ENCODE data around the gene ATP12A.

GRCh38 chr13:23599175-23599906 lies 29.1 kb downstream of the TNFRSF19 start:
- PRO-cap, 4 experiments: no peak in any of the 4 experiments
- RAMPAGE, long total RNA, 4 experiments: no peak in any of the 4 experiments

DNA sequence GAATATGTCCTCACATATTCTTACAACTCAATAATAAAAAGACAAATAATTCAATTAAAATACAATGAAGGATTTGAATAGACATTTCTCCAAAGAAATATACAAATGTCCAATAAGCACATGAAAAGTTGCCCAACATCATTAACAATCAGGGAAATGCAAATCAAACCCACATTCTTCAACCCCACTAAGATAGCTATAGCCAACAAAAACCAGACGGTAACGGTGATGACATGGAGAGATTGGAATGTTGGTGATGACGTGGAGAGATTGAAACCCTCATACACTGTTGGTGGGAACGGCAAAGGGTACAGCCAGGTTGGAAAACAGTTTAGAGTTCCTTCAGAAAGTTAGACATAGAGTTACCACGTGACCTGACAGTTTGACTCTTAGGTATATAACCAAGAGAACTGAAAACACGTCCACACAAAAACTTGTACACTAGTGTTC lies 48.1 kb downstream of the TNFRSF19 start:
- PRO-cap, 4 experiments: no peak in any of the 4 experiments
- RAMPAGE, long total RNA, 4 experiments: no peak in any of the 4 experiments

DNA sequence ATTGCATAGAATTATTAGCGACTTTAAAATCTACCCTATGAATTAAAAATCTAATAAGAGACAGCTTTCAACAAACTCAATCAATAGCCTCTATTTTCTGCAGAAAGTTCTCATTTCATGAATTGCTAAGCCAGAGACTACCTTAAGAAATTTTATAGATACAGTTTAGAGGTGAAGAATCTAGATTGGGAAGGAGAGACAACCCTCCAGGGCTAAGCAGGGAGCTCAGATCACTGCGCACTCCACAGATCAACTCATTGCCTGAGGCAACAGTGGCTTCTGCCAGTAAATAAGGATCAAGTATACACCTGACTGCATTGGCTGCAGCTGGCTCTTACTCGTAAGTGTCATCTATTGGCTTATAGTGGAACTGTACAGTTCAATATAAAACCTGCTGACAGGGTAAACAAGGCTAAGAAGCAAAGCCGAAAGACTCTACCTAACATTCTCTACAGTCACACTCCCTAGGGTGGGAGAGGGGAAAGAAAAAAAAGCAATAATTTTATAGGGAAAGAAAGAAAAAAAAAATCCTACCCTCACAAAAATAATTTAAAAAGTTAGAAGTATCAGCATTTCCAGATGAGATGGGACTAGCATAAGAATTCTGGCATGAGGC lies 26.1 kb upstream of the MIPEP start:
- PRO-cap, 4 experiments: no peak in any of the 4 experiments
- RAMPAGE, long total RNA, 4 experiments: no peak in any of the 4 experiments

DNA sequence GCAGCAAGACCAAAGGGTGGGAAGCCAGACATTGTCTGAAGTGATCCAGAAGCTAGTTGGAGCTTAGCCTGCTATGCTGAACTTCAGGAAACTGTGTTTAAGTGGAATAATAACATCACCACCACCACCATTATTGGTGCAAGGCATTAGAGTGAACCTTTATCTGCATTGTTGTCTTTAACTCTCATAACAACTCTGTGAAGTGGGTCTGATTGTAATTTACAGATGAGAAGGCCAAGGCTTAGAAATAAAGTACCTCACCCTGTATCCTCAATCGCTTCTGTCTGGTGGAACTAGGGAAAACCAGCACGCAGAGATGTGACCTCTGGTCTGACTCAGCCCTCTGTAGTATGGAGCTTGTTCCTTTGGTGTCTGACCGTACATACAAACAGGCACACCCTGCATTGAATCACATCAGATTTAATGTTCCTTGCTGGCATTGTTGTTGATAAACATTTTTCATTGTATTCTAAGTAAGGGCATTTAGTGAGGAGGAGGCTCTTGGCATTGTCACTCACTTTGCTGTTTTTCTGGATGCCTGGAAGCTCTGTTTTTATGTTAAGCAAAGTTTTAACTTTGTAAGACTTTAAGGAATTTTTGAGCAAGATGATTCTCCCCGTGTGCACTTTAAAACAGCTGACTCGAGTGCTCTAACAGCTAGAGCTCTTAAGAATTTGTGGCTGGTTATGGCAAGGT lies 89.1 kb upstream of the SPATA13 start:
- PRO-cap, 4 experiments: no peak in any of the 4 experiments
- RAMPAGE, long total RNA, 4 experiments: no peak in any of the 4 experiments

DNA sequence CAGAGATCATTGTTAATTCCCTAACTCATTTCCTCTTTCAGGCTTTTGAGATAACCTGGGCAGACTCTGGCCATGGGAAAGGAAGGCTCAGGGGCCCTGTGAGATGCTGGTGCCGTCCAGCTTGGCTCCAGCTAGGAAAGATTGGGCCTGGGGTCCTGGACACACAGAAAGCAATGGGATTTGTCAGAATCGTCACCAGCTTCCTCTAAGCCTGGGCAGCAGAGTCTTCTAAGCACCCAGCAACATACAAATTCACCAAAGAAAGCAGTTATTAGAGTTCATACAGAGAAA lies 36.7 kb upstream of the SPATA13 start:
- PRO-cap, 4 experiments: no peak in any of the 4 experiments
- RAMPAGE, long total RNA, 4 experiments: no peak in any of the 4 experiments

- PRO-cap, 4 experiments: no peak in any of the 4 experiments
- RAMPAGE, long total RNA, 4 experiments: no peak in any of the 4 experiments
Observed at GRCh38 chr13:24184415-24184842, 23.9 kb downstream of the SPATA13 start.

DNA sequence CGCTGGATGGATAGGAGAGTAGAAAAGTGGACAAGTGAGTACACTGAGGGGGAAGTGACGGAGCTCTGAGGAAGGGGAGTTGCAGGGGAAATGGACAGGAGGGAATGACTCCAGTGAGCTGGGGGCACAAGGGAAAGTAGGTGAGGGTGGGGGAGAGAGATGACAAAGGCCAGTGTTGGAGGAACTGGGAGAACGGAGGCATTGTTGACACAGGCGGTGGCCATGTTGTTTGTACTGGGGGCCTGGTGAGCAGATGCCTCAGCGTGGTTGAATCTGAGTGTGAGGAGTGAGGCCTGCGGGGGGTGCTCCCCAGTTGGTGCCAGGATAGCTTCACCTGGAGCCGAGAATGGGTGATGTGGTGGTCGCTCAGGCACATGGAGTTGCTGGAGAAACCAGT lies 32.6 kb downstream of the SPATA13 start:
- PRO-cap, 4 experiments: no peak in any of the 4 experiments
- RAMPAGE, long total RNA, 4 experiments: no peak in any of the 4 experiments

DNA sequence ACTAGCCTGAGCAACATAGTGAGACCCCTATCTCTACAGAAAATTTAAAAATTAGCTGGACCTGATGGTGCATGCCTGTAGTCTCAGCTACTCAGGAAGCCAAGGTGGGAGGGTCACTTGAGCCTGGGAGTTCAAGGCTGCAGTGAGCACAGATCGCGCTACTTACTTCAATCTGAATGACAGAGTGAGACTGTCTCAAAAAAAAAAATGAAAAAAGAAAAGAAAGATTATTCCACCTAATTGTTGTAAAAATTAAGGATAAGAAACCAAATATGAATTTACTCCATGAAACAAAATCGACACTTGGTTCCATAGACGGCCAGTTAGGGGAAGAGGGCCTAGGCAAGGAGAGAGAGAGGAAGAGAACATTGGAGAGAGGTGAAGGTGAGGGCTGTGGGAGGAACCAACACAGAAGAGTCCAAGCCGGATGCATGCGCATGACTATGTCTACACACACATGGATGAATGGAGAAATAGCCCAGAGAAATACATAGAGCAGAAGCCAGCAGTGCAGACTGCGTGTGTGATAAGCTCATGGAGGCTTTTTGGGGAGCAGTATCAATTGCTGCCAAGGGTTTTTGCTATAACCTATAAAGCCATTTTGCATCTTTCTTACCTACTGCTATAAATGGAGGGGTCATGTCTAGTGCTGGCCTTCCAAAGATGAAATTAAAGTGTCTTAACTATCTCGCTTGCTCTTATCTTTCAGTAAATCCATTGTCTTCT lies 67.4 kb upstream of the C1QTNF9 start:
- PRO-cap, 4 experiments: peak in 2 of 4 experiments; most common plus-strand start position 493 of the sequence (in 1); most common minus-strand start position 354 of the sequence (in 2)
- RAMPAGE, long total RNA, 4 experiments: no peak in any of the 4 experiments

DNA sequence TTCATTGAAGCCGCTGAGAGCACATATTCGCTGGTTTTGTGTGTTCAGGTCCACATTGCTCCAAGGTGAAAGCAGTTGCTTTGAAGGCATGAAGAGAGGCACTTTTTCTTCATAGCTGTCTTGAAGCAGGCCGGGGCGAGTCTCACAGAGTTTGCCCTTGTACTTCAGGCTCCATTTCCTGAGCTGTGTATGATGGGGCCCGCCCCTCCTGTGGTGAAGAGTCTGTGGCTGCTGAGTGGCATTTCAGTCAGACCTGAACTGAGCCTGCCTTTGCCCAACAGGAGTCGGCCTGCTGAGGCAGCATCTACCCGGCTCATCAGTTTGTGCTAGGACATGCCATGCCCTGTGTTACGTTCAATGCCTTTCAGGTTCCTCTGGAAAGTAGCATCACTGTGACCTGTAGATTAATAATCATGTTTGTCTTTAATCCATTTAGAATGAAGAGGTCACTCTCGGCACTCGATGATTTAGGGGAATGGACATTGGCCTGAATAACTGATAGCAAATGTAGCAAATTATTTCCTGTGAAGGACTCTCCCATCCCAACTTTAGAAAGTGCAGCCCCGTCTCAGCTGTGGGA lies 44.3 kb upstream of the C1QTNF9 start:
- PRO-cap, 4 experiments: peak in 4 of 4 experiments; most common plus-strand start position 246 of the sequence (in 3); most common minus-strand start position 144 of the sequence (in 3)
- RAMPAGE, long total RNA, 4 experiments: no peak in any of the 4 experiments

- PRO-cap, 4 experiments: peak in 3 of 4 experiments; most common plus-strand start chr13:24281796 (in 3)
- RAMPAGE, long total RNA, 4 experiments: no peak in any of the 4 experiments
Observed at GRCh38 chr13:24281468-24282071, 27.8 kb upstream of the C1QTNF9 start.

GRCh38 chr13:24282082-24282308 lies 27.4 kb upstream of the C1QTNF9 start:
- PRO-cap, 4 experiments: no peak in any of the 4 experiments
- RAMPAGE, long total RNA, 4 experiments: no peak in any of the 4 experiments

DNA sequence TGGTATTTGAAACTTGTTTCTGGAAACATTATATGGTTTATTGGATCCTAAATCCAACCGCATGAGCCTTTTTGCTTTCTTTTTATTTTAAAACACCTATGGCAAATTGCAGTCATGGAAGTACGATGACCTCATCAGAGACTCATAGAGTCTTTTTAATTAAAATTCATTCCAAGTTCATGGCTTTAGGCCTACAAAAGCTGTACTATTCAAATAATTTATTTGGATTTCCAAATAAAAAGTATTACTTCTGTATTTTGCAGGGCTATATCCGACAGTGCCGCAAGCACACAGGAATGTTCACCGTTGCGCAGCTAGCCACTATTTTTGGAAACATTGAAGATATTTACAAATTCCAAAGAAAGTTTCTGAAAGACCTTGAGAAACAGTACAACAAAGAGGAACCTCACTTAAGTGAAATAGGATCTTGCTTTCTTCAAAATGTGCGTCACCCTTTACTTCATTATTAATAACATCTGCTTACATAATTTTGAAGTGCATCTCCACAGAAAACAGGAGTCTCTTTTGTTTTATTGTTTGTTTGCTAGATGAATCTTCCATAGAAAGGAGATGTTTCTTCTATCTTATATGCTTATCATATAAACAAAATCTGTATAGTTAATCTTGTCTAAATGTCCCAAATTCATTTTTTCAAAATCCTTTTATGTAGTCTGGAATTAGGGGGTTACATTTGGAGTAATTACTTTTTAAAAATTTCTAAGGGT lies 20.5 kb upstream of the C1QTNF9 start:
- PRO-cap, 4 experiments: no peak in any of the 4 experiments
- RAMPAGE, long total RNA, 4 experiments: no peak in any of the 4 experiments

GRCh38 chr13:24361035-24361342 lies 51.6 kb downstream of the C1QTNF9 start:
- PRO-cap, 4 experiments: no peak in any of the 4 experiments
- RAMPAGE, long total RNA, 4 experiments: no peak in any of the 4 experiments

- PRO-cap, 4 experiments: peak in 1 of 4 experiments; most common plus-strand start chr13:24618825 (in 1); most common minus-strand start chr13:24618511 (in 1)
- RAMPAGE, long total RNA, 4 experiments: no peak in any of the 4 experiments
Observed at GRCh38 chr13:24618308-24619138, 61.7 kb upstream of the ATP12A start.

GRCh38 chr13:24680203-24680901 lies at the start of gene ATP12A:
TSS of gene ATP12A (plus strand) at chr13:24680408.
- PRO-cap, 4 experiments: no peak in any of the 4 experiments
- RAMPAGE, long total RNA, 4 experiments: no peak in any of the 4 experiments

DNA sequence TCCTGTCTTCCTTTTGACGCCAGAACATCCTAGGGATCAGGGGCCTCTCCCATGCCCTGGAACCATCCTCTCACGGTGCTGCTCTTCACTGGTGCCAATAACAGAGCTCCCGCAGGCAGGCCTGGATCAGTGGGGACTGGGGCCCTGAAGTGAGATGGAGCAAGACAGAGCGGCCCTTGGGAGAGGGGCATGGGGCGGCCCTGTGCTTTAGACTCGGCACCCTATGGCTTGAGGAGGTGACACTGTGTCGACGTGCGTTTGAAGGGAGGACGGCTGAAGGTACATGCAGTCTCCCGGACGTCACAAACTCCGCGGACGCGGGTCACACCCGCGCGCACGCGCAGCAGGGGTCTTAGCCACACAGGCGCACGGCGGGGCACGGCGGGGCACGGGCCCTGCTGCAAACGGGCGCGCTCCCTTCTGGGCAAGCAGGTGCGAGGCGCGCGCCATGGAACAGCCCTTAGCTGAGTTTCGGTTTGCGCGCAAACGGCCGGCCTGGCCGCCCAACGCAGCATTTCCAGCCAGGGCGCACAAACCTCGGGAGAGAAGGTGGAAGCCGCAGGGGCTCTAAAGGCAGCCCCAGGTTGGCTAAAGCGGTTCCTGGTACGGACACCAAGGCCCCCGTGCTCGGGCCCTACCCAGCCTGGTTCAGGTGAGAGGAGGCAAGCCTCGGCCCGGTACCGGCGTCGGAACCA lies 16.5 kb upstream of the RNF17 start:
- PRO-cap, 4 experiments: no peak in any of the 4 experiments
- RAMPAGE, long total RNA, 4 experiments: no peak in any of the 4 experiments

- PRO-cap, 4 experiments: no peak in any of the 4 experiments
- RAMPAGE, long total RNA, 4 experiments: no peak in any of the 4 experiments
Observed at GRCh38 chr13:25169422-25170126, 2.5 kb downstream of the AMER2 start.

GRCh38 chr13:25171199-25171874 lies 751 bp downstream of the AMER2 start:
- PRO-cap, 4 experiments: no peak in any of the 4 experiments
- RAMPAGE, long total RNA, 4 experiments: no peak in any of the 4 experiments

- PRO-cap, 4 experiments: no peak in any of the 4 experiments
- RAMPAGE, long total RNA, 4 experiments: no peak in any of the 4 experiments
Observed at GRCh38 chr13:26316720-26317237, 62.9 kb downstream of the CDK8 start.

DNA sequence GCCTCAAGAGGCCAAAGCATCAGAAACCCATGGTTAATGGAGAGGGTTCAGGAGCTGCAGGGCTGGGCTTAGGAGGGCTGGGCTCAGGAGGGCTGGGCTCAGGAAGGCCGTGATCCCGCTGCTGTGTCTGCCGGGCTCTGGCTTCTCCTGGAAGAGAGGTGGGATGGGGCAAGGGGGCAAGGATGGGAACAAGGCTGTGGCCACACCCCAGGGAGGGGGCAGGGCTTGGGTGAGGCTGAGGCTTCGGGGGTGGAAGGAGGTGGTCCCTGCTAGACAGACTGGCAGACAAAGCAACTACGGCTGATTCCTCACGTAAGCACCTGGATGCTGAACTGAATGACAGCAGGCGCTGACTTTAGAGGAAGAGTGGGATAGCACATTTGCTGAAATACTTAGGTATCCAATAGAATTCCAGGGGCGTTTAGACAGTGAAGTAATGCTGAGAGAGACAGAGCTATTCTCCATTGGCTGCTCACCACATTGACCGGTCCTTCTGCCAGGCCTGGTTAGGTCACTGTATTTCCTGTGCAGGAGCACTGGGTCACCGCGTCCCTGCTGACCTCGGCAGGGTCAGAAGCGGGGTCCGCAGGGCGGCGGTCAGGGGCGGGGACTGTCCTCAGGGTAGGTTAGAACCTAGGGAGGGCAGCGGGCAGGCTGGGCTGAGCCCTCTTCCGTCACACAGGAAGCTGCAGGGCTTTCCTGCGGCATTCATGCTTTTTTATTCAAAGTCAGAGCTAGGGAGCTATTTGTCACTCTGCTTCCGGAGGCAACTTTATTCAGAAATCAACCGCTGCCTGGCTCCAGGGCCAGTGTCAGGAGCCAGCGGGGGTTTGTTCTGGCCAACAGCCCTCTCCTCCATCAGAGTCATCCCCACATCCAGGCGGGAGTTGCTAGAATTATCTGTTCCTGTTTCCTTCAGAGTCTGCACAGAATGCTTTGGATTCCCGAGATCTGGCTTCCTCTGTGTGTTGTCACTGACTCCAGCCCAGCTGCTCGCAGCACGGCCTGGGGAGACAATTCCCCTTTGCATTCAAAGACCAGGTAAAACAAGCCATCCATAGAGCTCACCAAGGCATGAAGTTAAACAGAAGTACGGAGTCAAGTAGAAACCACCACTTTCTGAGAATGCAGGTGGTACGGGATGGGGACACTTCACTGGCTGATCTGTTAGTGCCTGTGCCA lies 81.4 kb upstream of the WASF3 start:
- PRO-cap, 4 experiments: no peak in any of the 4 experiments
- RAMPAGE, long total RNA, 4 experiments: no peak in any of the 4 experiments